Metastatic Breast Carcinoma in the Brain (tissue), 10 donors: ENCODE data around the genes KRT16, KLHL10 and C17orf113.

DNA sequence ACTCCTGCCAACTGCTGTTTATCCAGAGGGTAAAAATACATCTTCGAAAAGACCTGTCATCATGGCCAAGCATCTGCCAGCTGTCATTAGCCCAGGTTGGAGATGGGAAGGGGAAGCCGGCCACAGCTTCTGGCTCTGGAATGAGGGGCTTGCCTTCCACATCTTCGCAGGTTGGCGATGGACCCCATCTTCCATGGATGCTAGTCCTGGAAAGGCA is 266 bp upstream of the KRTAP17-1 start:
- PRO-cap, 10 experiments: no peak in any of the 10 experiments

- PRO-cap, 10 experiments: peak in 6 of 10 experiments; most common plus-strand start chr17:41527352 (in 6); most common minus-strand start chr17:41527179 (in 2)
Measured at GRCh38 chr17:41527123-41527452, 1.0 kb downstream of the KRT19 start.

DNA sequence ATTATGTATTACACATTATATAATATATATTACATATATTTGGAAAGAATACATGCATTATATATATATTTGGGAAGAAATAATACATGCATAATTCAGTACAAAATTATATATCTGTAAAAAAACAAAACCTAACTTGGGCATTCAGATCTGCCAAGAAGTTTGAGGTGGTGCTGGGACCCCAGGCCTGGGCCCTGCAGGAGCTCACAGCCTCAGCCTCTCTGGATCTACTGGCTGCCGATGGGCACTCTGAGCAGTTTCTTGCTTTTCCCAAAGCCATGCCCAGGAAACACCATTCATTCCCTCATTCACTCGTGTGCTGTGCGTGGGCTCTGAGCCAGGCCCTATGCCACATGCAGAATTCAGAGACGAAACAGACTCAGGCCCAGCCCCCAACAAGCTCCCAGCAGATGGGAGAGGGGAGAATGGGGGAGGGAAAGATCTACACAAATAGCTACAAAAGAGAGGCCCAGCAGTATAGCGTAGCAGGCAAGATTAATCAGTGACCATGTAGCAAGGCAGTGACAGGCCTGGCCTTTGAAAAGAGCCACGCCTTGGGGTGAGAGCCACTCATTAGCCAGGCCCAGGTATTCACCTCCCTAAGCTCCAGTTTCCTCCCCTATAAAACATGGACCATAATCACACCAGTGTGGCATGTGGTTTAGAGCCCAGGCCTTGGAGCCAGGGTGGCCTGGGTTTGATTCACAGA is 16.2 kb upstream of the KRT19 start:
- PRO-cap, 10 experiments: no peak in any of the 10 experiments

DNA sequence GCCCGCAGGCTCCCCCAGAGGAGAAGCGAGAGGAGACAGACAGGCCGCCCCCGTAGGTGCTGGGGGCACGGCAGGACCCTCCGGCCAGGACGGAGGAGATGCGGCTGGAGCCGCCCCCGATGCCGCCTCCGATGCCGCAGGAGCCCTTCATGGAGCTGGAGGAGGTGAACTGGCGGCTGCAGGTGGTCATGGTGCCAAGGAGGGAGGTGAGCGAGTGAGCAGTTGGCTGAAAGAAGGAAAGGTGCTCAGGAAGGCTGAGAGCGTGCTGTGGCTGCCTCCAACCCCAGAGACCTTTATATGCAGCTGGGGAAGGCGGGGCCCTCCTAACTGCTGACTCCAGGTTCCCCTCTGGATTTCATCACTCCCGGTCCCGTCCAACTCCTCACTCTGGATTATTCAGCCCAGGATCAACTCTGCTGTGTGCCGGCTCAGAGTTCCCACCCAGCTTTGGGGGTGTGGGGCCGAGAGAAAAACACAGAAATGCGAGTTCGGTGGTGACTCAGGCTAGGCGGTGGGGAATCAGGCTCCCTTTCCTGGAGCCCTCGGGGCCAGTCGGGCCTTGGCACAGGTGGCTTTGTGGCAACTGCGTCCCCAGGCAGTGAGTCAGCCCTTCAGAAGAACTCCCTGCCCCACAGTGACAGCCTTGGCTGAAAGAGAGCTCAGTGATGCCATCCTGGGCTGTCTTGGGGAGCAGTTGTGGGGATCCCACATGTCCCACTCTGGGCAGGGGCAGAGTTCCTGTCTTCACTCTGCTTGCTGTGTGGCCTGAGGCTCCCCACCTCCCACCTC is at the start of gene KRT16:
Gene KRT16 (minus strand): TSS at position 269 of the 789 bp plus-strand sequence.
- PRO-cap, 10 experiments: peak in 2 of 10 experiments; most common minus-strand start position 267 of the sequence (in 1)

GRCh38 chr17:41688307-41688737 is 363 bp upstream of the EIF1 start:
- PRO-cap, 10 experiments: peak in 10 of 10 experiments; most common minus-strand start chr17:41688637 (in 7)

GRCh38 chr17:41750797-41751533 is 16.5 kb upstream of the HAP1 start:
- PRO-cap, 10 experiments: peak in 2 of 10 experiments; most common minus-strand start chr17:41750967 (in 2)

GRCh38 chr17:41753332-41754238 is 19.1 kb upstream of the HAP1 start:
- PRO-cap, 10 experiments: peak in 1 of 10 experiments; most common minus-strand start chr17:41753753 (in 1)

- PRO-cap, 10 experiments: peak in 9 of 10 experiments; most common plus-strand start chr17:41772398 (in 9); most common minus-strand start chr17:41772217 (in 3)
Measured at GRCh38 chr17:41771623-41772499, 14.7 kb downstream of the JUP start.

- PRO-cap, 10 experiments: no peak in any of the 10 experiments
Measured at GRCh38 chr17:41837517-41838040, at the start of gene KLHL10. KLHL10 (plus strand) TSS chr17:41837825.

DNA sequence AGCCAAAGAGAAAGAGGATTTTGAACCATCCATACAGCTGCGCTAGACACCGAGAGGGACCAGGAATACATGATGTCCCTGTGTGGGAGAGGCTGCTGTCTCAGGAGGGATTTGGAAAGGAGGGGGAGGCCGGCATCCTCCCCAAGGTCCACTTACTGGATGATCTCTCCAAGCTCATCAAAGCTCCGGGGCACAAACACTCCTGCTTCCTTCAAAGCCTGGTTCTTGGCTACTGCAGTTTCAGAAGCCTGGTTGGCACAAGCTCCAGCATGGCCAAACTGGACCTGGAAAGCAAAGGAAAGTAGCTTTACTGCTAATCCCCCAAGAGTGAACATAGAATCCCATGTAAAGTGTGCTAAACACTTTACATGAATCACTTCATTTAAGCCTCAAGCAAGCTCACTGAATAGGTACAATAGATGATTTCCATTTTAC is 13.4 kb upstream of the KLHL11 start:
- PRO-cap, 10 experiments: no peak in any of the 10 experiments

- PRO-cap, 10 experiments: peak in 1 of 10 experiments; most common plus-strand start chr17:41976635 (in 1); most common minus-strand start chr17:41976536 (in 1)
Measured at GRCh38 chr17:41976122-41977075, 9.8 kb downstream of the CNP start.

GRCh38 chr17:42023406-42023998 is 3.6 kb downstream of the NKIRAS2 start:
- PRO-cap, 10 experiments: peak in 1 of 10 experiments; most common plus-strand start chr17:42023873 (in 1); most common minus-strand start chr17:42023780 (in 1)

DNA sequence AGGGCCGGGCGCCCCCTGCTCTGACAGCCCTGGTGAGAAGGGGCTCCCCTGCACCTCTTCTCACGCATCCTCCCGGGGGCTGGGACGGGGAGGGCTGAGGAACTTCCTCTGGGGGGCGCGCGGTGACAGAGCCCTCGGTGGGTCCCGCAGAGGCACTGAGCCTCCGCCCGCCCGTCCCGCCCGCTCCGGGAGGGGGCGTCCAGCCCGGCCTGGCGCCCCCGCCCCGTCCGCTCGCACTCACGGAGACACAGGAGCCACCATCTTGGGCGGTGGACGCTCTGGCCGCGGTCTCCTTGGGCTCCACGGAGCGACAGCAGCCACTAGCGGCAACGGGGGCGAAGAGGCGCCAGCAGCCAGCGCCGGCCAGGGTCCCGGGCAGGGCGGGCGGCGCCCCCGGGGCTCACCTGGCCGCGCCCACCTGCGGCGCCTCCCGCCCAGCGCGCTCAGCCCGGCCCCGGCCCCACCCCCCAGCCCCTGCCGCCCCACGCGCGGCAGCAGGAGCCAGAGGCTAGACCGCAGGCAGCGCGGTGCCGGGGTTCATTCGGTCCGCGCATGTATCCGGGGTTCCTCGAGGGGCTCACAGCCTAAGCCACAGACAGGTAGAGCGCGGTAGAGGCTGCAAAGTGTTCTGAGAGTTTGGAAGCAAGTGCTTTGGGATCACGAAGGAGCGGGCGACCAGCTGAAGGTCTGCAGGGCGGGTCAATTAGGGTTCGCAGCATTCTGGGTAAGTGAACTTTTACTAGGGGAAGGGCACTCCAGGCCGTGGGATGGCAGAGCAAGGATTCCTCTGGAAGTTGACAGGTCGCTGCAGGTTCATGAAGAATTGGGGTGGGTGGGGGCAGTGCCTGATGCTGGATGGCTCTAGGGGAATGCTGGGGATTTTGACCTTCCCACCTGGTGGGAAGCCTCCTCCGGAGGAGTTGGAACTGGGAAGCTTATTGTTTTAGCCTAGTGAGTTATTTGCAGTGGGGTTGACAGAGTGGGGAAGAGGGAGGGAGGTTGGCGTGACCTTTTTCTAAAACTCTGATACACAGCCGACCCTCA is at the start of gene C17orf113:
Gene C17orf113 (minus strand): TSS at position 286 of the 1,044 bp plus-strand sequence.
- PRO-cap, 10 experiments: peak in 4 of 10 experiments; most common plus-strand start position 320 of the sequence (in 1); most common minus-strand start position 275 of the sequence (in 1)

- PRO-cap, 10 experiments: peak in 5 of 10 experiments; most common plus-strand start chr17:42184299 (in 2); most common minus-strand start chr17:42184192 (in 3)
Measured at GRCh38 chr17:42183524-42184756, 1.3 kb downstream of the HCRT start.

GRCh38 chr17:42211658-42212577 is 17.6 kb upstream of the GHDC start:
- PRO-cap, 10 experiments: no peak in any of the 10 experiments

GRCh38 chr17:42270463-42271476 is 5.4 kb downstream of the STAT5B start:
- PRO-cap, 10 experiments: no peak in any of the 10 experiments

- PRO-cap, 10 experiments: peak in 10 of 10 experiments; most common plus-strand start chr17:42287439 (in 9); most common minus-strand start chr17:42287321 (in 1)
Measured at GRCh38 chr17:42287191-42287830, 987 bp upstream of the STAT5A start.

DNA sequence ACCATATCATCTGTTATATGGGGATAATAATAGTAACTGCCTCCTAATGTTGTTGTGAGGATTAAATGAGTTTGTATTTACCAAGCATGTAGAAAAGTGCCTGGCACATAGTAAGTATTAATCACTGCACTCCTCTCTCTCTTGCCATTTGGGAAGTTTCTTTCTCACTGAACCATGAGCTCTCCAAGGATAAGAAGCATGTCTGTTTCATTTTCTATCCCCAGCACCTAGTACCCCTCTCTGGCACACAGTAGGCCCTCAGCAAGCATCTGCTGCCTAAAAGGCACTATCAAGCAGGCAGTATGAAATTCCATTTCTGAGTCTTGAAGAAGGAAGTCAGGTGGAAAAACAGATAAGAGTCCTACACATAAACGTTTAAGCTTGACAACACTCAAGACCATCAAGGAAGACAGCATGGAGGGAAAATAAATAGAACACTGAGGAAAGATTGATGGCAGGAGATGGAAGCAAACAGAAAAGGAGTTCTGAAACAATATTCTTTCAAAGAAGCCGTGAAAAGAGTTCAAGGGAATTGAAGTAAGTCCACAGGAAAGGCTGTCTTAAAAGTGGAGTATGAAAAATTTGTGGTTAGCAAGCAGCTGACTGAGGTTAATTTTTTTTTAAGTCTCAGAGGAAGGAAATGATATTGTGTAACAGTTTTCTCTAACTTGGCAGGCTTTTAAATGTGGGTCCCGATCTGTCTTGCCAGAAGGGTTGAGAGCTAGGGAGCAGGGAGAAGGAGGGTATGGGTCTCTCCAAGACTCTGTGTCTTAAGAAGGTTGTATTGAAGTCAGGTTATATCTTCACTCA is 2.1 kb upstream of the ATP6V0A1 start:
- PRO-cap, 10 experiments: peak in 8 of 10 experiments; most common plus-strand start position 708 of the sequence (in 8); most common minus-strand start position 568 of the sequence (in 1)

GRCh38 chr17:42460342-42461096 is 1.8 kb downstream of the ATP6V0A1 start:
- PRO-cap, 10 experiments: no peak in any of the 10 experiments

DNA sequence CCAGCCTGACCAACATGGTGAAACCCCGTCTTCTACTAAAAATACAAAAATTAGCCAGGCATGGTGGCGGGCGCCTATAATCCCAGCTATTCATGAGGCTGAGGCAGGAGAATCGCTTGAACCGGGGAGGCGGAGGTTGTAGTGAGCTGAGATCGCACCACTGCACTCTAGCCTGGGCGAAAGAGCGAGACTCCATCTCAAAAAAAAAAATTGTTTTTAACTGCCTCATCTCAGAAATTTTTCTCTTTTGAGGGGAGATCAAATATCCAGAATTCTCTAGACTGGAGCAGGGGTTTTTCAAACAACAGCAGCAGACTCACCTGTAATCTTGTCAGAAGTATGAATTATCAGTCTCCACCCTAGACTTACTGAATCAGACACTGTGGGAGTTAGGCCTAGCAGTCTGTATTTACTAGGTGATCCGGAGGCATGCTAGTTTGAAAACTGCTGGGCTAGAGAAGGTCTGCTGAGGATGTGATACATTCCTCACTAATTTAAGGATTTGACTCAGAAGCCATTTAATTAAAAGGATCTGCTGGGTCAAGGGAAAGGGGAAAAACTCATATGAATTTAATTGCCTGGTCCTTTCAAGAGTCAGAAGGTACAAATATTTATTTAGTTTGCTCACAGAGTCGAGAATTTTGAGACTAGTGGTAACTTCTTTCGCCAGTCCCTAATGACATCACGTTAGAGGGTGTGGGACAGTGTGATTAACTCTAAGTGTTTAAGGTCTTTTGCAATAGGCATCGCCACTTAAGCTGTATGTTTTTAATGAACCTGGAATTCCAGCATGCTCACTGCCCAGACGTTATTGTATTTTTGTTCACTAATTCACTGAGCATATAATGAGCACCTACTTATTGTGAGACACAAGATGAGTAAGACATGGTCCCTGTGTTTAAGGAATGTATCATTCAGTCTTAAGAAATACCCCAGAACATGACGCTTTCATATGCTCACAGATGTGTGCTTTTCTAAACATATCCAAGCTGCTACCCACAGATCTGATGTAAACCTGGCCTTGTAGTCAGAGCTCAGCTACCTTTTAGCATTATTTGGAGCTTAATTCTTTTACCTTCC is 14.2 kb downstream of the ATP6V0A1 start:
- PRO-cap, 10 experiments: no peak in any of the 10 experiments